Colon Carcinoma Metastatic in the Lung (tissue), 2 donors: ENCODE results near the gene KCNQ1.

DNA sequence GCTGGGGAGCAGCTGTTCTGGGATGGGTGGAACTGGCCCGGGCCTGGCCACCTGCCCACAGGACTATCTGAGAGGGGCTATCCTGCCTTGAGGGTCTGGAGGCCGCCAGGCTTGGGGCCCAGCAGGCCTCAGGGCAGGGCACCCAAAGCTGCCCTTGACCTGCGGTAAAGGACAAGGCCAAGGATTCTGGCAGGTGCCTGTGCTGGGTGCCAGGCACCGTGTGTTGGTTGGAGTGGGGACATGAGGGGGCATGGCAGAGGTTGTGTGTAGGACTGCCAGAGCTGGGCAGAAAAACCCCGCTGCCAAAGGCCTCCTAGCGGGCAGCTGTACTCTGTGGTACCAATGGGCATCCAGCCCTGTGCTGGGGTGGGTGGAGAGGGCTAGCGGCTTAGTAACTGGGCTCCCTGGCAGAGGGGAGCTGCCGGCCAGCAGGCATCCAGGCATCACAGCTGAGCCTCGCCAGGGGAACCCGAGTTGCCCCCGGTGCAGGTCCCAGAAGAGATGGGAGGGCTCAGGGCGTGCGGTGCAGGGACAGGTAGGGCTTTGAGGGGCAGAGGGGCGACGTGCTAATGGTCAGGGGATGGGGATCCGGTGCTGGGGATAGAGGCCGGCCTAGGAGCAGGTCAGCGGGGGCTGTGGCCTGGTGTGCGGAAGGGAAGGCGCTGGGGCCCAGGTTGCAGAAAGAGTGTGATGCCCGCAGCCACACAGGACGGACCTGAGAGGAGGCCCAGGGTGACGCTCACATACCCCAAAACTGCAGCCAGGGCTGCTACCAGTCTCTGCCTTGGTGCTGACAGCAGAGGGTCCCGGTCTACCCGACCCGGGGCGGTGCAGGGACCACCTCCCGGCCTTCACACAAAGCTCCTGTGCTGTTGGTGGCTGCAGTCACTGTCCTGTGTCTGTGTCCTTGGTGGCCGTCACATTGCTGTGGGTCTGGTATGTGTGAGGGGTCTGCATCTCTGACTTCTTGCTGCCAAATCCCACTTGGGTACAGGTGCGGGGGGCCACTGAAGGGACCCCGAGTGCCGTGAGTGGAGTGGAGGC lies 1.0 kb downstream of the LSP1 start:
- PRO-cap, 2 experiments: no peak in any of the 2 experiments

GRCh38 chr11:1862747-1863003 lies 9.8 kb downstream of the LSP1 start:
- PRO-cap, 2 experiments: no peak in any of the 2 experiments

DNA sequence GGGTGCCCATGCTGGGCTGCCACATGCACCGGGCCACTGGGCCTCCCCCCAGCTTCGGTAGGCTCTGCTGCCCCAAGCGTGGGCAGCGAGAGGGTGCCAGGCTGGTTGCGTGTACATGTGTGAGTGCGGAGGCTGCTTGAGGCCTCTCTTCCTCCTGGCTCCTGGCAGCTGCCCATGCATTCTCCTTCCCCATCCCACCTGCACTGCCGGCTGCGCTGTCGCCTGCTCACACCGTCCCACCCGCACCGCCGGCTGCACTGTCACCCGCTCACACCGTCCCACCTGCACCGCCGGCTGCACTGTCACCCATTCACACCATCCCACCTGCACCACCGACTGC lies 12.4 kb downstream of the LSP1 start:
- PRO-cap, 2 experiments: no peak in any of the 2 experiments

DNA sequence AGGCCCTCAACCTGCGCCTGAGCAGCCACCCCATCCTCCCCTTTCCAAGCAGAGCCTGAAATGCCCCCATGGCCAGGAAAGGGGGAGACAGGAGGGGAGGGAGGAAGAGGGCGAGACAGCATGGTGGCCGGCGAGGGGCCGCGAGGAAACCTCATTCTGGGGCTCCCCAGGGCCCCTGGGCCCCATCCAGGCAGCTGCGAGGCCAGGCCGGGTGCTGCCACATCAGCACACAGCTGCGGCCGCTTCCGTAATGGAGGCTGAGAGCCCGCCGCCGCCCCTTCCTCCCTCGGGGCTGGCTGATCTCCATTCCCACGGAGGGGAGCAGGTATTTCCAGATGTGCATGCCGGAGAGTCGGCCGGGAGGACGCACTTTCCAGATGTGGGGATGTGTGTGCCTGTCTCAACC lies 10.0 kb downstream of the PRR33 start:
- PRO-cap, 2 experiments: no peak in any of the 2 experiments

DNA sequence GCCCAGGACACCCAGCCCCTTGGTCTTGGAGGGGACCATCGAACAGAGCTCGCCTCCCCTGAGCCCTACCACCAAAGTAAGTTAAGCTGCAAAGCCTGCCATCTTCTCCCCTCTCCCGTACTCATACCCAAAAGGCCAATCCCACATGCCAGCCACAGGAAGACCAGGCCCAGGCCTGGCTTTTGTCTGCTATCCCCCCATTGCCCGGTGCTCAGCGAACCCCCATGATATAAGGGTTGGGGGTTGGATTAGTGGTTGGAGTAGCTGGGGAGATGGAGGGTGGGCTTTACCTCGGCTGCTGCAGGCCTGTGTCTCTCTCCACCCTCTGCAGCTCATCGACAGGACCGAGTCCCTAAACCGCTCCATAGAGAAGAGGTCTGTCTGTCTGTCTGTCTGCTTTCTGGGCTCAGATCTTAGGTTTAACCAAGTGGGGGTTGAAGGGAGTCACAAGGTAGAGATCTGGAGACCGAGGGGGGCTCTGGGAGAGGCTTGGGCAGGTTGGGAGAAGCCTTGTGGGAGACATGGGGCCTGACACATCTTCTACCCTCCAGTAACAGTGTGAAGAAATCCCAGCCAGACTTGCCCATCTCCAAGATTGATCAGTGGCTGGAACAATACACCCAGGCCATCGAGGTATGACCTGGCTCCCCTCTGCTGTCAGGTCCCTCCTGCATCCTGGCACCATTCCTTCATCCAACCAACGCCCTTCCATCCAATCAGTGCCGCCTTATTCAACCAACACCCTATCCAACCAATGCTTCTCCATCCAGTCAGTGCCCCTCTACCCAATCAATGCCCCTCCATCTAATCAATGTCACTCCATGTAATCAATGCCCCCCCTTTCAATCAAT lies 7.5 kb downstream of the PRR33 start:
- PRO-cap, 2 experiments: no peak in any of the 2 experiments

GRCh38 chr11:1908468-1909057 lies 10.9 kb upstream of the TNNT3 start:
- PRO-cap, 2 experiments: no peak in any of the 2 experiments

DNA sequence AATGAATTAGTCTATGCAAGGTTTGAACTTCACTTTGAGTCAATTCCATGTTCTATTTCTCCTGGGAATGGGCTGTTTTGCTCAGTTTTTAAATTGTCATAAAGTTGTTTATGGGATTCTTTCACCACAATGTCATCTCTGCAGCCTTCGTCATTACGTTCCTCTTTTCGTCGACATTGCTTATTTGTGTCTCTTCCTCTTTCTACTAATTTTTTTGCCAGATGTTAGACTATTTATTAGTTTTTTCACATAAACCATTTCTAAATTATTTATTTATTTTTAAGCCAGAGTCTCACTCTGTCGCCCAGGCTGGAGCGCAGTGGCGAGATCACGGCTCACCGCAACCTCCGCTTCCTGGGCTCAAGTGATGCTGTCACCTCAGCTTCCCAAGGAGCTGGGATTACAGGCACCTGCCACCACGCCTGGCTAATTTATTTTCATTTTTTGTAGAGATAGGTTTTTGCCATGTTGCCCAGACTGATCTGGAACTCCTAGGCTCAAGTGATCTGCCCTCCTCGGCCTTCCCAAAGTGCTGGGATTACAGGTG lies 7.1 kb upstream of the TNNT3 start:
- PRO-cap, 2 experiments: no peak in any of the 2 experiments

DNA sequence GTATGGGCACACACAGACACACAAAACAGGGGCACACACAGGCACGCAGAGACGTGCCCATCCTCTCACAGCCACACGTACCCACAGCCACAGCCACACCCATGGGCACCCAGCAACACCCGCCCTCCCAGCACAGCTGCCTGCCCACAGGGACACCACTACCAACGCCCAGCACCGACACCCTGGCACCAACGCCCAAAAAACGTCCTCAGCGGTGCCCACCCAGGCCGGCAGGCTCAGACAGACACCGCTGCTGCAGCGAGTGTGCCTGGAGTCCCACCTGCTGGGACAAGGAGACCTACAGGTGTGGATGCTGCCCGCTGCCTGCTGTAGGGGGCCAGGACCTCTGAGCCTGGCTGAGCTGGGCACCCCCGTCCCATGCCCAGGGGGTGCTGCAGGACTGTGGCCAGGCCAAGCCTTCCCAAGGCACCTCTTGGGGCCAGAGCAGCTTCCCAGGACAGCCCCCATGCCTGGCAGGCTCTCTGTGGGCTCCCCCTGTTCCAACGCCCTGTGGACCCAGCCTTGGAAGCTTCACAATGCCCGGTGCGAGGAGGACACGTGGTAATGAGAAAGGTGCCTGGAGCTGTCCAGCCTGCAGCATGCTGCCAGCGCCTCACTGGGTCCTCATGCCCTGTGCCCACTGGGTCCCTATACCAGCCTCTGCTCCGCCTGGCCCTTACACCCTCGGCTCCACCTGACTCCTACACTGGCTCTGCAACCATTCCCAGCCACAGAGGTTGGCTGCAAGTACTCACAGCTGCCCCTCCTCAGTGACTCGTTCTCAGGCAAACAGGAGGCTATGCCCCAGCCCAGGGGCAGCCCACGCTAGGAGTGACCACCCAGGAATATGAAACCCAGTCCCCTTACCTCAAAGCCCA lies 45.8 kb upstream of the TH start:
- PRO-cap, 2 experiments: peak in 2 of 2 experiments; most common plus-strand start position 567 of the sequence (in 1); most common minus-strand start position 708 of the sequence (in 2)

DNA sequence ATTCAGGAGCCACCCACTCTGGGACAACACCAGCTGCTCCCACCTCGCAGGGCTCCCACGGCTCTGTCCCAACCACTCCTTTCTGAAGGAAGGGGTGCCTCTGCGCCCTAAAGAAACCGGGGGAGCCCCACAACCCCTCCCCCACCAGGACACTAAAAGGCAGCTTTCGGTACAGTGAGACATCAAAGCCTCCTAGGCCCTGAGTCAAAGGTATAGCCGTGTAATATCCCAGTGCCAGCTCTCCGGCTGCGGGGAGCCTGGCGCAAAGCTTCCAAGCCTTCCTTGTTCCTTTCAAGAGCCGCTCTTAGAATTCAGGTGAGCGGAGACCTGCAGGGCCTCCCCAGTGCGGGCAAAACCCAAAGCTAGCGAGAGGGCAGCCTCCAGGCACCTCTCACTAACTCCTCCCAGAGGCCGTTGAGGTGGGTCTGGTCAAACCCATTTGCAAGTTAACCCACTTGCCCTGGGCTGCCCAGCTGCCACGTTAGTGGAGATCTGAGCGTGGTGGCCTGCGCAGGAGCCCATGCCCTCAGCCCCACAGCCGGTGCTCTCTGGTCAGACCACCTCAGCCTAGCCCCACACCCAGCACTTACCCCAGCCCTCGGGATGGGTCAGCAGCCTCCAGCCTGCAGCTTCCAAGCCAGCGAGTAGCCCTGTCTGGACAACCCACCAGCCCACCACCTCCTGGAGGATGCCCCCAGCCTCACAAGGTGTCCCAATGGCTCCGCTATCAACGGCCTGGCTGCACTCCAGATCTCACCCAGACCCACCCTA lies 2.6 kb downstream of the ASCL2 start:
- PRO-cap, 2 experiments: peak in 2 of 2 experiments; most common plus-strand start position 484 of the sequence (in 2); most common minus-strand start position 358 of the sequence (in 2)

GRCh38 chr11:2390539-2391241 lies 9.9 kb upstream of the TSSC4 start:
- PRO-cap, 2 experiments: no peak in any of the 2 experiments

GRCh38 chr11:2396521-2397622 lies 3.7 kb upstream of the TSSC4 start:
- PRO-cap, 2 experiments: no peak in any of the 2 experiments

DNA sequence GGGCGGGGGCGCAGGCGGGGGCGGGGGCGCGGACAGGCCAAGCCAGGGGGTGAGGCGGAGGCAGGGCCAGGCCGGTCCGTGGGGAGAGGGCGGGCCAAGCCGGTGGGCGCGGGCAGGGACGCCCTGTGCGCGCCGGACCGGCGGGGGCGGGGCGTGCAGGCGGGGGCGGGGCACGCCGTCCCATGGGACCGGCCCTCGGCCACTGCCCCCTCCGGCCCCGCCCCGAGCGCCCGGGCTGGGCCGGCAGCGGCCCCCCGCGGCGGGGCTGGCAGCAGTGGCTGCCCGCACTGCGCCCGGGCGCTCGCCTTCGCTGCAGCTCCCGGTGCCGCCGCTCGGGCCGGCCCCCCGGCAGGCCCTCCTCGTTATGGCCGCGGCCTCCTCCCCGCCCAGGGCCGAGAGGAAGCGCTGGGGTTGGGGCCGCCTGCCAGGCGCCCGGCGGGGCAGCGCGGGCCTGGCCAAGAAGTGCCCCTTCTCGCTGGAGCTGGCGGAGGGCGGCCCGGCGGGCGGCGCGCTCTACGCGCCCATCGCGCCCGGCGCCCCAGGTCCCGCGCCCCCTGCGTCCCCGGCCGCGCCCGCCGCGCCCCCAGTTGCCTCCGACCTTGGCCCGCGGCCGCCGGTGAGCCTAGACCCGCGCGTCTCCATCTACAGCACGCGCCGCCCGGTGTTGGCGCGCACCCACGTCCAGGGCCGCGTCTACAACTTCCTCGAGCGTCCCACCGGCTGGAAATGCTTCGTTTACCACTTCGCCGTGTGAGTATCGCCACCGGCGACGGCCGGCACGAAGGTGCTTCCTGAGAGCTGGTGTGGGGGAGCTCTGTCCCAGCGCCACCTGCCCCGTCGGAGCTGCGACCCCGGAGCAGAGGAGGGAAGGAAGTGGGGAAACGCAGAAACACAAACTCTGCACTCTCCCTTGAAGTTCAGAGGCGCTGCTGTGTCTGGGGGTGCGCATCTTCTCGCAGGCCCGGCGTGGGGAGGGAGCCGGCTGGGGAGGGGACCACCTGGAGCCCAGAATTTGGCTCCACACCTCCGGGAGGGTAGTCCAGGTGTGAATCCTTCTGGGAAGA lies at the start of gene KCNQ1:
KCNQ1 (plus strand) TSS at position 274 of the 1,064 bp plus-strand sequence.
- PRO-cap, 2 experiments: peak in 1 of 2 experiments; most common plus-strand start position 274 of the sequence (in 1)

DNA sequence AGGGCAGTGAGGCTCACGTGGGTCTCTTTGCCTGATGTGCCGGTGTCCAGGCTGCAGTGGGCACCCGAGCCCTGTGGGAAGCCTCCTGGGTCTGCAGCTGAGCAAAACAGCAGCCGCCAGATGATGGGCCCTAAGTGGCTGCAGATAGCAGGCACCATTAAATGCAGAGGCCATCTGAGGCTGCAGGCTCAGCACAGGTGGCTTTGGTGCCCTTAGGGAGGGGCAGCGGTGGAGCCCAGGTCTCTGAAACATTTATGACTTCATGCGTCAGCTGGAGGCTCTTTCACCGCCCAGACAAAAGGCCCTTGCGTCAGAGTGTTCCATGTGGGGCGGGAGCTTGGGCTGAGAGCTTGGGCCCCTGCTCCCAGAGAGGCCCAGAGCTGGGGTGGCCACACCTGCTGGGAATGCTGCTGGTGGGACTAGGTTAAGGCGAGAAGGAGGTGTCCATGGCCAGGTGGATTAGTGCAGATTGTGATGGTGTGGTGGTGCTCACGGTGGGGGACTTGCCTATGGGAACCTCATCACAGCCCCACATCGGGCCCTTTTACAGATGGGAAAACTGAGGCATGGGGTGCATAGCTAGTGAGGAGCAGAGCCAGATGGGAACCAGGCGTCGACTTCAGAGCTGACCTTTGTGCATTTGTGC lies 29.7 kb downstream of the KCNQ1 start:
- PRO-cap, 2 experiments: no peak in any of the 2 experiments

GRCh38 chr11:2708989-2709836 lies 176.4 kb downstream of the CDKN1C start:
- PRO-cap, 2 experiments: no peak in any of the 2 experiments

- PRO-cap, 2 experiments: peak in 1 of 2 experiments; most common plus-strand start chr11:2738117 (in 1); most common minus-strand start chr11:2737976 (in 1)
Observed at GRCh38 chr11:2737704-2738364, 147.7 kb downstream of the CDKN1C start.

- PRO-cap, 2 experiments: no peak in any of the 2 experiments
Observed at GRCh38 chr11:2805458-2806137, 80.0 kb downstream of the CDKN1C start.

- PRO-cap, 2 experiments: peak in 1 of 2 experiments; most common minus-strand start chr11:2812482 (in 1)
Observed at GRCh38 chr11:2812223-2813093, 73.1 kb downstream of the CDKN1C start.

DNA sequence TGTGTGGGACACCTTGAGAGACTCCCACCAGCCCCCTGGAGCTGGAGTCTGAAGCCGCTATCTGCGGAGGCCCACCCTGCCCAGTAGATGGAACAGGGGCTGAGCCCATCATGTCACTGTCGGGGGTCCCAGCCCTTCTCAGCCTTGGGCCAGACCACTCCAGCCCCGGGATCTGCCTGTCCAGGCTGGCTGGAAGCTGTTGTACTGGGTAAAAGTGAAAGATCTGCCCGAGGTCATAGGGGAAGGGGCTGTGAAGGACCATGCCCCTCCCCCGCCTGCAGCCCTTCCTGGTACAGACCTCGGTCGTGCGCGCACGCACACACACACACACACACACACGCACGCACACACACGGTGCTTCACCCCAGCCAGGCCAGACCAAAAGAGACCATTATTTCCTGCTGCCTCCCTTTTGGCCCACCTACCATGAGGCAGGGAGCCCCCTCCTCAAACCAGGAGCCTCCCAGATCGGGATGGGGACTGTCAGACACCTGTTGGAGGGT lies 1.0 kb upstream of the CDKN1C start:
- PRO-cap, 2 experiments: no peak in any of the 2 experiments

DNA sequence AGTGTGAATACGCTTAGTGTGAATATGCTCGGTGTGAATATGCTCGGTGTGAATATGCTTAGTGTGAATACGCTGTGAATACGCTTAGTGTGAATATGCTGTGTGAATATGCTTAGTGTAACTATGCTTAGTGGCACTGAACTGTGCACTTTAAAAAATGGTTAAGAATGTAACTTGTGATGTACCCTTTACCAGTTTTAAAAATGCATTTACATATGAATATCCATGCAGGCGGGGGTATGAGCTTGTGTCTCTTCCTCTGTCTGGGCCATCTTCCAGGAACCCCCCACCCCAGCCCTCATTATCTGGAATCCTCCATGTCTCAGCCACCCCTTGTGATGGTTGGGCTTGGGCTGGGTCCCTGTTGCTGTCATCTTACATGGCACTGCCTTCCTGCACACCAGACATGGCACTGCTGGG lies 9.6 kb upstream of the PHLDA2 start:
- PRO-cap, 2 experiments: no peak in any of the 2 experiments

- PRO-cap, 2 experiments: no peak in any of the 2 experiments
Observed at GRCh38 chr11:2989035-2989436, 3.1 kb downstream of the NAP1L4 start.